ENCODE measurements around a stretch of chr4.

GRCh38 chr4:168878111-168878823, 131.8 kb downstream of the CBR4 start:
- RRBS = 11% methylated on average over 9 of the region's 50 CpGs

DNA sequence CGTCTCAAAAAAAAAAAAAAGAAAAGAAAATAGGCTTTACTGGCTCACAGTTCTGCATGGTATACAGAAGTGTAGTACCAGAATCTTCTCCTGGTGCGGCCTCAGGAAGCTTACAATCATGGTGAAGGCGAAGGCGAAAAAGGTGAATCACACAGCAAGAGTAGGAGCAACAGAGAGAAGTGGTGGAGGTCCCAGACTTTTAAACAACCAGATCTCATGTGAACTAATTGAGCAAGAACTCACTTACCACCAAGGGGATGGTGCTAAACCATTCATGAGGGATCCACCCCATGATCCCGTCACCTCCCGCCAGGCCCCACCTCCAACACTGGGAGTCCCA, 110.2 kb downstream of the CBR4 start:
- RRBS = no CpG with 5 or more reads among the region's 6 CpGs

DNA sequence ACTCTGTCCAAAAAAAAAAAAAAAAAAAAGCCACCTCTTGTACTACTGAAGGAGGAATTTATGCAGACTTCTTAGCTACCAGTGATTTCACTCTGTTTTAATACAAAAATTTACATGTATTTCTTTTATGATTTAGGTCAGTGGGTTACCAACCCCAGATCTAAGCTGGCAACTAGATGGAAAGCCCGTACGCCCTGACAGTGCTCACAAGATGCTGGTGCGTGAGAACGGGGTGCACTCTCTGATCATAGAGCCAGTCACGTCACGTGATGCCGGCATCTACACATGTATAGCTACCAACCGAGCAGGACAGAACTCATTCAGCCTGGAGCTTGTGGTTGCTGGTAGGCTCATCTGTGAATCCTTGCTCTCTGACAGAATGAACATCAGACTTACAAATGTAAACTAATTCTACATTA, 88.6 kb downstream of the CBR4 start:
- RRBS = no CpG with 5 or more reads among the region's 8 CpGs

DNA sequence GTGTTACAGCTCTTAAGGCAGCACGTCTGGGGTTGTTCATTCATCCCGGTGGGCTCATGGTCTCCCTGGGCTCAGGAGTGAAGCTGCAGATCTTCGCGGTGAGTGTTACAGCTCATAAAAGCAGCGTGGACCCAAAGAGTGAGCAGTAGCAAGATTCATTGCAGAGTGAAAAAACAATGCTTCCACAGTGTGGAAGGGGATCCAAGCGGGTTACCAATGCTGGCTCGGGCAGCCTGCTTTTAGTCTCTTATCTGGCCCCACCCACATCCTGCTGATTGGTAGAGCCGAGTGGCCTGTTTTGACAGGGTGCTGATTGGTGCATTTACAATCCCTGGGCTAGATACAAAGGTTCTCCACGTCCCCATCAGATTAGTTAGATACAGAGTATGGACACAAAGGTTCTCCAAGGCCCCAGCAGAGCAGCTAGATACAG, 24.9 kb upstream of the CBR4 start:
- RRBS = no CpG with 5 or more reads among the region's 9 CpGs

GRCh38 chr4:169069947-169070768, 60.1 kb upstream of the CBR4 start:
- RRBS = no CpG with 5 or more reads among the region's 16 CpGs

- RRBS = no CpG with 5 or more reads among the region's 4 CpGs
Observed at GRCh38 chr4:169131476-169131922, 121.4 kb upstream of the CBR4 start.

DNA sequence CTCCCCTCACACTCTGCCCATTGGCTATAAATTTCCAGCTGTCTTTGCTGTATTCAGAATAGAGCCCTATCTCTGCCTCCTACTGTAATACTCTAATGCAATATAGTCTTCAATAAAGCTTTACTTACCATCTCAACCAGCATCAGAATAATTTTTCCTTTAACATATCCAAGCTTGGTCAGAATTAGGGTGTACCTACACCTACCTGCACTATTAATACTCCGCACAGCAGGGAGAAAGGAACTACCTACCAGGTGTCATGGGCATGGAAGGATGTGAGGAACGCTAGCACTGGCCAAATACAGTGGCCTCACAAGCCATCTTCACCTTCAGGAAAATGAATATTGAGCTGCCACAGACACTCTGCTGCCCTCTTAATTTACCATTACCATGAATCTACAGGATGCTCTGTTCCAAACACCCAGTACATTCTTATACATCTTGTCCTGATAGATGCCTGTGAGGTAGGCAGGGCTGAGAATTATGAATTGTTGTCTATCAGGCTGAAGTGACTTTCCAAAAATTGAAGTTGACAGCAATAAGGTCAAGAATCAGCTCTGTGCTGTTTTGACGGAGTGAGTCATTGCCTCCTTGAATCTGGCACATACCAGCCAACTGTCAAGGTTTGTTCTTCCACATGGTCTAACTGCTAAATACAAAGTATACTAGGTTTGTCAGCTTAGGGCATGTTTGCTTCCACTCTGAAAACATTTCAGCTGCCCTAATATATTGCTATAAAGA, 32.5 kb downstream of the SH3RF1 start:
- RRBS = no CpG with 5 or more reads among the region's 3 CpGs

DNA sequence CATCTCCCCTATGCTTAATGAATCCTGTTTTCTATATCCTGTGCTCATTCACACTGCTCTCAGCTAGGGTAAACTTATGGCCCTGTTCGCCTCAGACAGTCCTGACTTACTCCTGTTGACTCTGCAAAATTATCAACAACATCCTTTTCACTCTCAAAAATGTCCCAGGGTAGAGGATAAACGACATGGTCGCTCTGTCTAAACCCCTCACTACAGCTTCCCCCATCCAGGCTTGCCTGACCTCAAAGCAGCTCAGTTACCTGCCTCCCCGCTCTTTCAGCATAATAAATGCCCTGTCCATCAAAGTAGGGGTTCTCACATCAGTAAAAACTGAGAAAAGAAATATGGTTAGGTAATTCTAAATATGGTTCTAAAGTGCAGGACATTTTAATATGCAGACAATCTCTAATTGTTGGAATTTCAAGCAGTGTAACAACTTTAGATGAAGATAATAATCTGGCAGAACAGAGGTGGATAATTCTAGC, 13.4 kb downstream of the SH3RF1 start:
- RRBS = no CpG with 5 or more reads among the region's 4 CpGs

DNA sequence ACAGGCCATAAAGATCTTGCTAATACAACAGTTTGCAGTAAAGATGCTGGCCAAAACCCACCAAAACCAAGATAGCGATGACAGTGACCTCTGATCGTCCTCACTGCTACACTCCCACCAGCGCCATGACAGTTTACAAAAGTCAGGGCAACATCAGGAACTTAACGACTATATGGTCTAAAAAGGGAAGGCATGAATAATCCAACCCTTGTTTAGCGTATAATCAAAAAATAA, 792.4 kb upstream of the GALNTL6 start:
- RRBS = no CpG with 5 or more reads among the region's 5 CpGs

DNA sequence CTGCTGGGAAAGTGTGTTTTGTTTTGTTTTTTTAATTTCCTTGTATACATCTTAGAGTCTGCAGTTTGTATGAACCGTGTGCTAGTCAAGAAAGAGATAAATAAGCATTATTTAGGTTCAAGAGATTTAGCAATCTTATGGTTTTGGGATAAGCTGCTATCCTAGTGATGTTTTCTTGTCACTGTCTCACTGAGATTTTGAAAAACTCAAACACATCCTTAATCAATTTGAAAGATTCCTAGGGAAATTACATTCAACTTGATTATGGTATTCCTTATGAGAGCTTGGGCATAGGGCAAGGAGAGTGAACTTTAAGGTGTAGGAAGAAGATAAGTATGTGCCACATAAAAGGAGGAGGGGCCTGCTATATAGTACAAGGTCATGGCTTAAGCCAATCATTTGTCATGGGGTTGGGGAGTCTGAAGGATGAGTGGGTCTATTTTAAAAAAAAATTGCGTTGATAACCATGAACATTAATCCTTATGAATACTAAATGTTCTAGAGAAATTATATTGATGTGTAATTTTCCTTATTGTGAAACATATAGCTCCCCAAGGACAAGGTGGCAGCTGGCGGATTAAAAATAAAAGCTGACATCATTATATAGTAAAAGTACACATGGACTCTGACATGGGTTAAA, 17.2 kb downstream of the GALNT7 start:
- RRBS = no CpG with 5 or more reads among the region's 3 CpGs

- RRBS = no CpG with 5 or more reads among the region's 3 CpGs
Observed at GRCh38 chr4:173190577-173191154, 22.1 kb downstream of the GALNT7 start.

DNA sequence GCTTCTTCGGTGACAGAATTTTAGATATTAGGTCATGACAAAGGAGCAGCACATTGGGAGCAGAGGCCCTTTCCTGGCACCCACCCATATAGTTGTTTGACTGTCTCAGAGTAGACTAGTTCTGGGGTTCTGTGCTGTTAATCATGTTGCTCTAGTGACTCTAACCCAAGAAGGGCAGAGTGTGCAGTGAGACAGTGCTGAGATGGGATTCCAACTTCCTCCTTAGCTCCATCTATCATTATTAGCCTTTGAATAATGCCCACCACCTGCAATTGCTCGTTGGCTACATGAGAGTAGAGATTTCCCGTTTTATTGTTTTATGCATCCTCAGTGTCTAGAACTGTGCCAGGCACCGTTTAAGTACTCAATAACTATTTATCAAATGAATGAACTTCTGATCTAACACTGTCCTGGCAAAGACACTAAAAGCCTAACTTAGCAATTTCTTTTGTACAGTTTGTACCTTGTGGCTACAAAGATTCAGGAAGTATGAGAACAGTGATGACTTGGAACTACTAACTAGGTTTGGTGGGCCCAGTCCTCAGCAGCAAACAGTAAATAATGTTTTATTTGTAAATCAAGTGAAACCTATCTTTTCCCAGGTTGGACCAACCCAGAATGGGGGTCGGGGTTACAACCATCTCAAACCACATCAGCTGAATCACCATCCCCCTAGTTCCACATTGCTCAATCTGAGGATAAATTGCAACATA, 12.1 kb upstream of the SCRG1 start:
- RRBS = no CpG with 5 or more reads among the region's 5 CpGs

- RRBS = 19% methylated on average over 10 of the region's 66 CpGs
Observed at GRCh38 chr4:173516088-173517495, 13.4 kb downstream of the HAND2 start.

DNA sequence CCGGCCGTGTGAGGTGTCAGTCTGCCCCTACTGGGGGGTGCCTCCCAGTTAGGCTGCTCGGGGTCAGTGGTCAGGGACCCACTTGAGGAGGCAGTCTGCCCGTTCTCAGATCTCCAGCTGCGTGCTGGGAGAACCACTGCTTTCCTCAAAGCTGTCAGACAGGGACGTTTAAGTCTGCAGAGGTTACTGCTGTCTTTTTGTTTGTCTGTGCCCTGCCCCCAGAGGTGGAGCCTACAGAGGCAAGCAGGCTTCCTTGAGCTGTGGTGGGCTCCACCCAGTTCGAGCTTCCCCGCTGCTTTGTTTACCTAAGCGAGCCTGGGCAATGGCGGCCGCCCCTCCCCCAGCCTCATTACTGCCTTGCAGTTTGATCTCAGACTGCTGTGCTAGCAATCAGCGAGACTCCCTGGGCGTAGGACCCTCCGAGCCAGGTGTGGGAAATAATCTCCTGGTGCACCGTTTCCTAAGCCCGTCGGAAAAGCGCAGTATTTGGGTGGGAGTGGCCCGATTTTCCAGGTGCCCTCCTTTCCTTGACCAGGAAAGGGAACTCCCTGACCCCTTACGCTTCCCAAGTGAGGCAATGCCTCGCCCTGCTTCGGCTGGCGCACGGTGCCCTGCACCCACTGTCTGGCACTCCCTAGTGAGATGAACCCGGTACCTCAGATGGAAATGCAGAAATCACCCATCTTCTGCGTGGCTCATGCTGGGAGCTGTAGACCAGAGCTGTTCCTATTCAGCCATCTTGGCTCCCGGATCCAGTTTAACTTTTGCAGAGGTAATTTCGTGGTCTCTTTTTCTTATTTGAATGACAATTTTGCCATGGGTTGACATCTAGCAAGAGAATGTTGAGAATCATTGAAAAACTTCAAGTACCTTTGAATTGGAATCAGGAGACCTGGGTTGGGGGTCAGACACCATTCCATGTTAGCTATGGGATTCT, 78.7 kb upstream of the HAND2 start:
- RRBS = no CpG with 5 or more reads among the region's 28 CpGs

DNA sequence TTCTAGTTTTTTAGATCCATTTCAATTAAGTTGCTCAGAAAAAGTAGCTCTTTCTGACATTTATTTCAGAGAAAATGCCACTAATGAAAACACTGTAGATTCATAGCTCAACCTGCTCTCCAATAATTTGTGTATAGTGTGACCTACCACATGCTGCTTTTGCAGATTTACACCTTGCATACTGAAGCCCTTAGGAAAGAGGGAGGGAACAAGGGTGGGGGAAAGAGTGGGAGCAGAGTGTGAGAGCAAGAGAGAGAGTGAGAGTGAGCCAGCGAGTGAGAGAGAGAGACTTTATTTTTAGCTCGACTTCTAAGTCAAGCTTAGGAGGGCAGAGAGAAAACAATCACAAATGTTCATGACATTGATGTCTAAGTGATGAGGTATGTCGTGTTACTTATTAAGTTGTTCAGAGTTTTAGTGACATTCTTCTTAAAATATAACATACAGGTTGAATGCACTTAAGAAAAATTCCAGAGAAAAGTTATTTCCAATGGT, 112.5 kb upstream of the HAND2 start:
- RRBS = no CpG with 5 or more reads among the region's 3 CpGs

- RRBS = no CpG with 5 or more reads among the region's 3 CpGs
Observed at GRCh38 chr4:174154486-174155007, 128.9 kb downstream of the FBXO8 start.

GRCh38 chr4:174198902-174199549, 84.4 kb downstream of the FBXO8 start:
- RRBS = no CpG with 5 or more reads among the region's 6 CpGs

- RRBS = no CpG with 5 or more reads among the region's 20 CpGs
Observed at GRCh38 chr4:174282958-174283506, 435 bp downstream of the FBXO8 start.

DNA sequence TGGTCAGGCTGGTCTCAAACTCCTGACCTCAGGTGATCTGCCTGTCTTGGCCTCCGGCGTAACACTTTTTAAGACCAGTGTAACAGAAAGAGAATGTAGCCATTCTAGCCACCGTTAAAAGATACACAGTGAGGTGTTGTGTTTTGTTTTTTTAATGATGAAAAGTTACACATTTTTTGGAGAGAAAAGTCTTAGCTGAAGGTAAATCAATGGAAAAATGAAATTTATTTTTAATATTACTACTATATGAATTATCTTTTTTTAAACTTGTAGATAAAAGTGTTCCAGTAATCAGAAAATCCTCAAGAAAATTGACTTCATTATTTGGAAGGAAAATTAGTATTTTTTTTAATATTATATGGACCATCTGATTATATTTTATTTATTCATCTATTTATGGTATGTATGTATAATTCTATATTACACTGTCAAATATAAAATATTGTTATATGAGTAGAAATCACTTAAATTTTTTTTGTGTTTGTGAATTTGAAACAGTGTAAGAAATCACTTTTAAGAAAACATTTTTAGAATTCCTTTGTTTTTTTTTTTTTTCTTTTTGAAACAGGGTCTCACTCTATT, 34.6 kb downstream of the CEP44 start:
- RRBS = no CpG with 5 or more reads among the region's 3 CpGs

- RRBS = no CpG with 5 or more reads among the region's 3 CpGs
Observed at GRCh38 chr4:175266982-175267181, 348.7 kb downstream of the ADAM29 start.

Measured in cardiac fibroblast (primary cell).